Frontal cortex (tissue), 2 donors: ENCODE data around the genes NKTR and KRBOX1.

GRCh38 chr3:42505000-42505711, 2.7 kb downstream of the VIPR1 start:
- RAMPAGE, long total RNA, result no peak

- RAMPAGE, long total RNA, result no peak
These were observed 36.7 kb downstream of the SEC22C start for GRCh38 chr3:42544784-42545692.

DNA sequence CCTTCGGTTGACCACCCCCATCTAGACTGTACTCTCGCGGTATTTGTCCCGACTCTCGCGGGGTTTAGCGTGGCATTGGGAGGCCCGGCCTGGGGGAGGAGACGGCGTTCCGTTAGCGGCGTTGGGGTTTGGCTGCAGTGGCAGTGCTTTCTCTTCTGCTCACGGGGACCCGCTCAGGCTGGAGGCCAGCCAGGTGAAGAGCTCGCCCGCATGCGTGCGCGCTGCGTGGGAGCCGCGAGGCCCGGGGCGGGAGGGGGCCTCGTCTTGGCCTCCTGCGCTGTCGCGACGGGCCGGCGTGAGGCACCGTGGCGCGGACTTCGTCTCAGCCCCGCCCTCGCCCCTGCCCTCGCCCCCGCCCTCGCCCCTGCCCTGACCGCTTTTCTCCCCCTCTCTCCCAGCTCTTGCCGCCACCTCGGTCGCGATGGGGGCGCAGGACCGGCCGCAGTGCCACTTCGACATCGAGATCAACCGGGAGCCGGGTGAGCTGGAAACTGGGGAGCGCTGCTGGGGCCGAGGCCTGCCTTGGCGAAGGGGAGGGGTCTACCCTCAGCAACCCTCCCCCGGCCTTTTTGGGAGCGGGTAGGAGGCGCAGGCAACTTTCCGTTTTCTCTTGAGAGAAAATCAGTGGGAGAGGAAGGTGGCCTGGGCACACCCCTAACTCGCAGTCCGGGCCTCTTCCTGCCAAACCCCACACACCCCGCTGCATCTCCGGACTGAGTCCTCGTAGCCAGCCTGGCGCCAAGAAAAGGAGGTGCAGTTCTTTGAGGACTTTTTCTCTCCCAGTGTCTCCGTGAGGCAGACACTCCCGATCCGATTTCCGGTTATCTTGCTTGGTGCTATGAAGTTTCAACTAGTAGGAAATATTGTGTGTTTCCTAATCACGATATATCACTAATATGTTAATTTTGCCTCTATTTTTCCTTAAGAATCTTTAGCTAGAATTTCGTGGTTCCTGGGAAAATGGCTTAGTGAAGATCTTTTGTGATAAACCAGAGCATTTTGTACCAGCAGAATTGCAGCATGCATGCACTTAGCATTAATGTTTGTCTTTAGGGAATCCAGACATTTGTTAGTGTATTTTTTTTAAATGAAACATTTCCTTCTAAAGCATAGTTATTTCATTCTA, at the start of gene NKTR:
Gene NKTR (plus strand): TSS at position 101 of the 1,126 bp plus-strand sequence.
- RAMPAGE, long total RNA, result no peak

- RAMPAGE, long total RNA, result no peak
These were observed 11.6 kb downstream of the NKTR start for GRCh38 chr3:42612050-42612561.

DNA sequence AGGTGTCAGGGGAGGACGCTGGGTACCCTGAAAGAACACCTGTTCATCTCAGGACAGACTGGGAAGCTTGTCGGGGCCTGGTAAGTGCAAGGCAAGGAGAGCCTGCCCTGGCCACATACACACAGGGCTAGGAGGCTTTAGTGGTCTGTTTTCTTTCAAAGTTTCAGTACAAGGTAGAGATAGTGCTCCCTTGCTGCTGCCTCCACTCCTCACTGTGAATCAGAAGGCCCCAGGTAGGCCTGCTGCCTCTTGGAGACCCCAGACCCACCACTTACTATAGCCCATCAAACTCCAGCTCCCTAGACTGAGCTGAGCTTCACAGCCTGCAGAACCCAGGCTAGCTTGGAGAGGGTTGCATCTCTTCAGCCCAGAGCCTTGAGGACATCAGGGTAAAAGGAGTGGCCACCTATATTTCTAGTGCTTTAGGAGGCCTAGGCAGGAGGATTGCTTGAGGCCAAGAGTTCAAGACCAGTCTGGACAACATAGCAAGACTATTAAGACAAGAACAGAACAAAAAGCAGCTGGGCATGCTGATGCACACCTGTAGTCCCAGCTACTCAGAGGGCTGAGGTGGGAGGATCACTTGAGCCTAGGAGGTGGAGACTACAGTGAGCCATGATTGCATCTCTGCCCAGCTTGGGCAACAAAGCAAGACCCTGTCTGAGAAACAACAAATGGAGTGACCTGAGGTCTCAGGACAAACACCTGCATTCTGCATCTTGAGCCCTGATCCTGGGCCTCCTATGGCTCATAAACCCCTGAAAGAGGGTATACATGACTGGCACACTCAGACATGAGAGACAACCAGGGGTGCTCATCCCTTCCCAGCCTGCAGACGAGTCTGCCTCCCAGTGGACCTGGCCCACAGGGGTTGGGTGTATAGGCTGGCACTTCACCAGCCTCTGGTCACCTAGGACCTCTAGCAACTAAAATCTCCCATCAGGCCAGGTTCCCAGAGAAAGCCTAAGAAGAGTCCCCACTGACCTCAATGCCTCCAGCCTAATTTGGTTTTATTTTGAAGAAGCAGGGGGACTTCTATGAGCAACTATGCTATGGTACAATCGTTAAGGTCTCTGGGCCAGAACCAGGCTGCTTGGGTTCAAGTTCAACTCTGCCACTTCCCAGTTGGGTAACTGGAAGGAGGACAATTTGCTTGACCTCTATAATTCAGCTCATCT, 3.1 kb upstream of the ZBTB47 start:
- RAMPAGE, long total RNA, result no peak

DNA sequence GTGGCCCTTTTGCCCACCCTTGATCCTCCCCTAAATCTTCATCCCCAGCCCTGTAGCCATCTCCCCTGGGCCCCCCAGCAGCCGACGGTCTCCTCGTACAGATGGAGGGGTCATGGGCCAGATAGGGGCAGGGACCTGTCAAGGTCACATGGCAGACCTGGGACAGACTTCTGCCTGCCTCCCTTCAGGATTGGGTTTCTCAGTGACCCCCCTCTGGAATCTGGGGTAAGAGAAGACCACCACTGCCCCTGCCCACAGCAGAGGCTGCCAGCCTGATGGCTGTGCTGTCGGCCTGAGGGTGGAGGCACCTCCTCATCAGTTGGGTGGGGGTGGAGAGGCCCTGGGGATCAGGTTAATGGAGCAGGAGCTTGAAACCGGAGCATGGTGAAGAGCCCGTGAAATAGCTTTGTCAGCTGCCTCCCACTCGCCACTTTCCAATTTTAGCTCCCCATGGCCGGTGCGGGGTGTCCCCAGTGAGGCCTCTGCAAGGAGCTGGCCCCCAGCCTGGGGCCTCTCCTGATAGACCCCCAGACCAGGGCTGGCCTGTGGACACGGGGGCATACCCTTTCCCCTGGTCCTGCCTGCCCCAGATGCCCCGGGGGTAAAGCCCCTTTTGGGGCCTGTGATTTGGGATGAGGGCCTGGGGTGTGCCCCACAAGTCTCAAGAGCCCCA, 585 bp downstream of the HHATL start:
- RAMPAGE, long total RNA, result no peak

GRCh38 chr3:42721791-42722067, 19.1 kb upstream of the HHATL start:
- RAMPAGE, long total RNA, result no peak

DNA sequence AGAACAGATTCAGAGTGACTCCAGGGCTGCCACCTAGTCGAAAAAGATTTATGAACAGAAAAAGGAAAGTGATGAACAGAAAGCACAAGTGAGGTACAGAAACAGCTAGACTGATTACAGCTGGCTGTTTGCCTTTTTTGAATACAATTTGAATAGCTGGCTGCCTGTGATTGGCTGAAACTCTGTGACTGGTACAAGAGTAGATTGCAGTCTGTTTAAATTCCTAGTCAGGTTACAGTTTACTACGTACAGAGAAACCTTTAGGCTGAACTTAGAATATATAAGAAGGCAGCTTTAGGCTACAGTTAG, 10.1 kb downstream of the CCDC13 start:
- RAMPAGE, long total RNA, result no peak

DNA sequence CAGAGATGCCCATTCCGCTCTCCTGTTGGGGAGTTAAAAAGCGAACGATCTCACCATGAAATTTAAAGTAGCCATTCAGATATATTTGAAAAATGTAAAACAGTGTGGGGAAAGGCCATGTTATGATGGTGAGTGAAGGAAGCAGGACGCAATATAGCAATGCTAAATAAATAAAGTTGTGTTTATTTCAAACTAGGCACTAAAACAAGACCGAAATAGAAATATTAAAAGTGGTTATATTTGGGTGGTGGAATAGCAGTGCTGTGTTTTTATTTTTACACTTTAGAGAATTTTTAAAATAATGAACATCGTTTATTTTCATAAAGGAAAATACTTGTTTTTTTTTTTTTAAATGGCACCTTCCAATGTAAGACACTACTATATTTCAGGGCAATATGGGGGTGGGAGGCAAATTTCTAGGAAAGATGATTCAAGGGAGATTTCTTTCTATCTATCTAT, 441 bp upstream of the CCDC13 start:
- RAMPAGE, long total RNA, result no peak

DNA sequence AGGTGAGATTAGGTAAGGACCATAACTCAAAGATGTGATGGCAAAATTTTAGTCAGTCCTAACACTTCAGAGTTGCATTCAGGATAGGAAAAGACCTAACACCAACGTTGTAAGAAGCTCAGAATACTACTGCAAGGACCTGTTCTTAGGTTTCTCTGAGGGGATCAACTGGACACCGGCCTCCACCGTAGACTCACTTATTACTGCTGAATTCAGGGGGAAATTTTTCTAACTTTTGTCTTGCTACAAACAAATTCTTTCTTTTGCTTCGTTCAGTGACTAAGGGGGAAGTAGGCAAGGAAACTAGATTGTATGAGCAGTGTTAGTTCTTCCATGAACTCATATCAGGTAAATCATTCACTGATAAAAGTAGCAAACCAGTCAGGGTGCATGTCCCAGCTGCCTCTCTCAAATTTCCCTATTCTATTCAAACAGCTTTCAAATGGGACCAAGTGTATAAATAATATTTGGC, 7.2 kb upstream of the CCDC13 start:
- RAMPAGE, long total RNA, result no peak

- RAMPAGE, long total RNA, result no peak
These were observed 8.0 kb upstream of the CCDC13 start for GRCh38 chr3:42780735-42781848.

GRCh38 chr3:42804817-42805147, 492 bp upstream of the HIGD1A start:
- RAMPAGE, long total RNA, result no peak

DNA sequence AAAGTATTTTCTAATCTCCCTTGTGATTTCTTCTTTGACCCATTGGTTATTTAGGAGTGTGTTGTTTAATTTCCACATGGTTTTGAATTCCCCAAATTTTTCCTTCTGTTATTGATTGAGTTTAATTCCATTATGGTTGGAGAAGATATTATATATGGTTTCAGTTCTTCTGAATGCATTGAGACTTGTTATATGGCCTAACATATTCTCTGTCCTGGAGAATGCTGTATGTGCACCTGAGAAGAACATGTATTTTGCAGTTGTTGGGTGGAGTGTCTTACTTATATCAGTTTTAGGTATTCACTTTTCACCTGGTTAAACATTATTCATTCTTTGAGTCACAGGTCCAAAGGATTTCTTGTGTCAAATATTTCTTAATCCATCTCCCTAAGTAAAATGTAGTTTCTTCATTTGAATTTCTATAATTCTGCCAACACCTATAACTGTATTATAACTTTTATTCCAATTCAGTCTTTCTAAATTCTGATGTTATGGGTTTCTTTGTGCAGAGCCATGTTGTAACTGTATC, 17.8 kb downstream of the ACKR2 start:
- RAMPAGE, long total RNA, result no peak

DNA sequence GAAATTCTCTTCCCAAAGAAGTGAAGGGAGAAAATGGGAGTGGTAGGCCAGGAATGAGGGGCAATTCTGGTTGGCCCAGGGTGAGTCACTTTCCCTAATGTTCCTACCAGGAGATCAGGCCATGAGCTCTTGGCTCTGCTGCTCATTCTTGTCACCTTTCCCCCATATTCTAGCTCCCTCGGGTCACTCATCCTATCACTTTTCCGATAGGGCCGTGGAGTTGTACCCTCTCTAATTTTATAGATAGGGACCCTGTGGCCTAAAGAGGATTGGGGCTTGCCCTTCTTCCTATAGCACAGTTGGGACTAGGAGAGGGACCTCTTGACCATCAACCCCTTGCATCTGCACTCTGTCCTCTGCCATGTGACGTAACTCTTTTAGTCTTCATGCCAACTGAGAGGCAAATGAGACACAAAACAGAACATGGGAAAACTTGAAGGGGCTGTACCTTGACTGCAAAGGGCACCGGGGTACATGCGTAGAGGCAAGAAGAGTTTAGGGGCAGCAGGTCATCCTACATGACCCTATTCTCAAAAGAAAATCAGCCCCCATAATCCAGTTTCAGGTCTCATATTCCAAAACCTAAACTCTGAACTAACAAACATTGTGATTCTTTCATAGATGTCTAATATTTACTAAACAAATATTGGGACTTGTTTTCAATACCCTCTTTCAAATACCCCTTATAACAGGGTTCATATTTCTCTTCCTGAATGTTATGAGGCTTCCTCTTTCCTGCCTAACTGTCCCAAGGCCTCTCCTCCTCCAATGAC, 20.3 kb downstream of the ACKR2 start:
- RAMPAGE, long total RNA, result no peak

DNA sequence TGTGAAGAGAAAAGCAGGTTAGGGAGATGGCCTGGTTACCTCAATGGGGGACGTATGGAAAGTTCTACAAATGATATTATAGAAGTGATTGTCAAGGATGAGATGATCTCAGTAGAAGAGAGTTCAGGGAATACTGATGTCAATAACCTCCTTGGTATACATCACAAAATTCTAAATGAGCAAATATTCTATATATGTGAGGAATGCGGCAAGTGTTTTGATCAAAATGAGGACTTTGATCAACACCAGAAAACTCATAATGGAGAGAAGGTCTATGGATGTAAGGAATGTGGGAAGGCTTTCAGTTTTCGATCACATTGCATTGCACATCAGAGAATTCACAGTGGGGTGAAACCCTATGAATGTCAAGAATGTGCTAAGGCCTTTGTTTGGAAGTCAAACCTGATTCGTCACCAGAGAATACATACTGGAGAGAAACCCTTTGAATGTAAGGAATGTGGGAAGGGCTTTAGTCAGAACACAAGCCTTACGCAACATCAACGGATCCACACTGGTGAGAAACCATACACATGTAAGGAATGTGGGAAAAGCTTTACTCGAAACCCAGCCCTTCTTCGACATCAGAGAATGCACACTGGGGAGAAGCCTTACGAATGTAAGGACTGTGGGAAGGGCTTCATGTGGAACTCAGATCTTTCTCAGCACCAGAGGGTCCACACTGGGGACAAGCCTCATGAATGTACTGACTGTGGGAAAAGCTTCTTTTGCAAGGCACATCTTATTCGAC, 8.7 kb downstream of the ZNF662 start:
- RAMPAGE, long total RNA, result no peak

DNA sequence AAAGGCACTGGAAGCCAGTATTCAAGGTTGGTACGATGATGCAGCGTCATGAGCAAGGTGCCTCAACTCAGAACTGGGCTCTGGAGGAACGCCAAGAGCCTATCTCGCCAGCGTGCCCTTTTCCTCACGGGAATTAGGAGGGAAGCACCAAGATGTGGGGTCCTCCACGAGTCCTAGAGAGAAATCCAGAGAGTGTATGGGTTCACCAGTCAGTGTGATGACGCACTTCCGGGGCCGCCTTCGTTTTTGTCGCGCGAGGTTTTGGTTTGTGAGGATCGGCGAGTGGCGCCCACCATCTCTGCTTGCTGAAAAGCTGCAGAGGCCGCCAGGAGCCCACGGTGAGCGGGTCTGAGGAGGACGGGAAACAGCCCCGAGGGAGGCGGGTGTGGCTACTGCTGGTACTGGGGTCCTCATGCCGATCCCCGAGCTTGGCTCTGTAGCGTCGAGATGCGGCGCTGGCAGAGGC, at the start of gene KRBOX1:
Gene KRBOX1 (plus strand): TSS at position 269 of the 466 bp plus-strand sequence.
- RAMPAGE, long total RNA, result no peak

DNA sequence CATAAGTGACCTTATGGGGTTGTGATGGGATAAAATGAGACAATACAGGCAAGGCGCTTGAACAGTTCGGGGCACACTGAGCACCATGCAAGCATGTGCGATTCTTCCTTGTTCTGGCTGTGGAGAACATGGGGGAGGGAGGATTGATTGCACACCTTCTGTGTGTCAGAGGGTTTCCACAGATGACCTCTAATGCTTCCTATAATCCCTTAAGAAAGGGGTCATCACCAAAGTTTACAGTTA, 75.0 kb upstream of the POMGNT2 start:
- RAMPAGE, long total RNA, result no peak

DNA sequence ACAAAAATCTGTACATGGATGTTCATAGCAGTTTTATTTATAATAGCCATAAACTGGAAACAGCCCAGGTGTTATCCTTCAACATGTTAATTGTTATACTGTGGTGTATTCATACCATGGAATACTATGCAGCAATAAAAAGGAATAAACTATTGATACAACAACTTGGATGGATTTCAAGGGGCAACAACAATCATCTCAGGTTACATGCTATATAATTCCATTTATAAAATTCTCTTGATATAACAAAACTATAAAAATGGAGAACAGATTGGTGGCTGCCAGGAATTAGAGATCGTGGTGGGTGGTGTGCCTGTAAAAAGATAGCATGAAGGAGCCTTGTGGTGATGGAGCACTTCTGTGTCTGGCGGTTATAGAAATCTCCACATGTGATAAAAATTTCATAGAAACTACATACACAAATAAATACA, 26.9 kb downstream of the SNRK start:
- RAMPAGE, long total RNA, result no peak

GRCh38 chr3:43351425-43352615, 65.5 kb downstream of the SNRK start:
- RAMPAGE, long total RNA, result no peak

GRCh38 chr3:43401725-43402369, 115.5 kb downstream of the SNRK start:
- RAMPAGE, long total RNA, result no peak